Measurements from ENCODE around the genes ARMC7, JPT1 and GRB2.

- PRO-cap, 2 experiments: peak in 2 of 2 experiments; most common plus-strand start chr17:74532442 (in 2)
Observed at GRCh38 chr17:74532057-74532766, 937 bp upstream of the CD300LB start.

- PRO-cap, 2 experiments: no peak in any of the 2 experiments
Observed at GRCh38 chr17:74641392-74641891, 17.9 kb upstream of the CD300E start.

DNA sequence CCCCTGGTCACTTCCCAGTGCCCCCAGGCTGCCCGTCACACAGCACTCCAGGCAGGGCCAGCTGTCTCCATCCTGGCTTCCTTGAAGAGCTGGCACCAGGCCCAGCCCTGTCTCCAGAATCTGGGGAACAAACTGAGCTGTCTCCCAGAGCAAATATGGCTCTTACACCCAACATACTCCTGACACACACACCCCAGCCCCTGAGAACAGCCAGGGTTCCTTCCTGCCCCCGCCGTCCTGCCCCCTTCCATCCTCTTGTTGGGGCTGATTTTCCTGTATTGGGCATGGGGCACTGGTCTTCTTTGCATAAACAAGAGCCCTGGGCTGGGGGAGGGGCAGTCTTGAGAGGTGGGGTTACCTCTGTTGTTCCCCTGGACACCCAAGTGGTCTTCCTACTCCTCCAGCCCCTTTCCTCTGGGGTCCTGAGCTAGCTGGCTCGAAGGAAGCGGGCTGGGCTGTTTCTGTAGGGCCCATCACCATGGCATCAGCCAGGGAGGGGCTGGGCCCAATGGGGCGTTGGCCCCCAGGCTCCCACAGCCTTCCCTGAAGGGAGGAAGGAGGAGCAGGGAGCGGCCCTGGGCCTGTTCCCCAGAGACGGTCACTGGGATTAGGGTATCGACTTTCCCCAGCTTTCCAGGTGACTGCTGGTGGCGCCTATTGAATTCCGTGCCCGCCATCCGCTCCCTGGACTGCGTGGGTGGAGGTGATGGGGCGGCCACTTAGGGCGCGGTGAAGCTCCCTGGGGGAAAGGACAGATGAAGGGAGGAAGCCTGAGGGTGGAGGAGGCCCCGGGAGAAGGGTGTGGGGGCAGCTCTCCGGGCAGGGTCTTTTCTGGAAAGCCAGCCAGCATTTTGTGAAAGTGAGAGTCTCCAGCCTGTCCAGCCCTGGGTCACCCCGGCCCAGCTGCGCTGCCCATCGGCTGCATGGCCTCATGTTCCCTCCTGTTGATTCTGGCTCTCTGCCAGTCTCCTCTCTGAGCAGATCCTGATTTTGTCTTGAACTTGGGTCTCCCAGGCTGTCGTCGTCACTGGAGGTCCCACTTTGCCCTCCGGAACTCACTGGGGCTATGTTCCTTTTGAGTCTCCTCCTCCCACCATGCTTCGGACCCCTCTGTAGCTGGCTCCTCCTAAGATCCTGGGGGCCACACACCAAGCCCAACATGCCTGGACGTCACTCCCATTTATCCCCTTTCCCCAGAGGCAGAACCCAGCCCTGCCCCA is 9.5 kb downstream of the NHERF1 start:
- PRO-cap, 2 experiments: no peak in any of the 2 experiments

DNA sequence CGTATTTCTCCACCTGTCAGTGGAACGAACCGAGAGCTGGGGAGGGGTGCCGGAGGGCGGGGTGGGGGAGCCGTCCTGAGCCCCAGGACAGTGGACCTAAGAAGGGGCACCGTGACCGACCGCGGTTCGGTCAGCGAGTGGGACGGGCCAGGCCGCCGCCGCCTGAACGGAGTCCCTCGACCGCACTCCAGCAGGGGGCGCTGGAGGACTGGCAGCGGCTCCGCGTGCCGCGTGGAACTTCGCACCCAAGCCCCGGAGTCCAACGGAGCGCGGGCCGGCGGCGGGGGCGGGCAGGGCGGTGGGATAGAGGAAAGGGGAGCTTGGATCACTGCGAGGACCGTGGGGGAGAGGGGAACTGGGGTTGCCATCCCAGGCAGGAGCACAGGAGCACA is 440 bp upstream of the USH1G start:
- PRO-cap, 2 experiments: no peak in any of the 2 experiments

DNA sequence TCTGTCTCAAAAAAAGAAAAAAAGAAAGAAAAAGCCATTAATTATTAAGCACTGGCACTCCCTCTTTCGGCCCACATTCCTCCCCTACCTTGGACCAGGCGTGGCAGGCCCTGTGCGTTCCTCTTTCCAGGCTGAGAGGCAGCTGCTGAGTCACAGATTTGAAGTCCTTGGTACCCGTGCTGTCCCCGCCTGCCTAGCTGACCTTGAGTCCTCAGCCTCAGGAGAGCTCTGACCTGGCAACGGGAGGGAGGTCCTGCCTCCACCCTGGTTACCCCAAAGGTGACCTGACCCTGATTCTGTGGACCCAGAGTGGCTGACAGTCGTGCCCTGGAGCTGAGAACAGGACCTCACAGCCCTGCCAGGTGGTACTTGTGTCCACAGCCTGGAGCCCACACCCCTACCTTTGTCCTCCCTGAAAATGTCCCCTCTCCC is 4.3 kb downstream of the CDR2L start:
- PRO-cap, 2 experiments: no peak in any of the 2 experiments

GRCh38 chr17:75078510-75079312 is 9.0 kb upstream of the SLC16A5 start:
- PRO-cap, 2 experiments: peak in 2 of 2 experiments; most common plus-strand start chr17:75078681 (in 1); most common minus-strand start chr17:75078581 (in 1)

- PRO-cap, 2 experiments: no peak in any of the 2 experiments
Observed at GRCh38 chr17:75084216-75084634, 3.5 kb upstream of the SLC16A5 start.

GRCh38 chr17:75094604-75095509 is 7.1 kb downstream of the SLC16A5 start:
- PRO-cap, 2 experiments: no peak in any of the 2 experiments

- PRO-cap, 2 experiments: peak in 2 of 2 experiments; most common plus-strand start chr17:75109971 (in 1); most common minus-strand start chr17:75109855 (in 1)
Observed at GRCh38 chr17:75109734-75110625, at the start of gene ARMC7. Gene ARMC7 (plus strand): TSS chr17:75109969.

GRCh38 chr17:75154026-75155012 is at the start of gene JPT1:
Gene JPT1 (minus strand): TSS chr17:75154512.
- PRO-cap, 2 experiments: peak in 2 of 2 experiments; most common plus-strand start chr17:75154807 (in 2); most common minus-strand start chr17:75154512 (in 2)

GRCh38 chr17:75242690-75243333 is 18.6 kb downstream of the GGA3 start:
- PRO-cap, 2 experiments: no peak in any of the 2 experiments

GRCh38 chr17:75252358-75253327 is 8.8 kb downstream of the GGA3 start:
- PRO-cap, 2 experiments: no peak in any of the 2 experiments

GRCh38 chr17:75273023-75273838 is 2.2 kb upstream of the MIF4GD start:
- PRO-cap, 2 experiments: no peak in any of the 2 experiments

- PRO-cap, 2 experiments: no peak in any of the 2 experiments
Observed at GRCh38 chr17:75341453-75341859, 52.2 kb upstream of the SLC25A19 start.

DNA sequence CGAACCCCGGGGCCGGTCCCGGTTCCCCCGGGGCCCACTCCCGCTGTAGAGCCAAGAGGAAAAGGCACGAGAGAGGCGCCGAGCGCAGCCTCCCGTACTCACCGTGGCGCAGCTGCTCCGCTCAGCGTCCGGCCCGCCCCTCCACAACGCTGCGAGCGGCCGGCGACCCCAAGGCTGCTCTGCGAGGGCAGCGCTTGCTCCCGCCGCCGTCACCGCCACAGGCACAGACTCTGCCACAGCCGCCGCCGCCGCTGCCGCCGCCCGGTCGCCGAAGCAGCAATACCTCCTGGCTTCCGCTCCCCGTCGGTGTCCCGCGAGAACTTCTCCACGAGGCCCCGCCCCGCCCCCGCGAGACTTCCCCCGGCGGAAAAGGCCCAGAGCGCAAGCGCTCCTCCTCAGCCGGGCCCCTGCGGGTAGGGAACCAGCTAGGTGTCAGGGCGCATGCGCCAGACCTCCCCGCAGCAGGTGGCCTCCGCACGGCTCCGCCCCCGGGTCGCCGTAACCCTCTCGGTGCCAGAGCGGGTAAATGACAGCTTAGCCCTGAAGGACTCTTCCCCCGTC is at the start of gene GRB2:
Gene GRB2 (minus strand): TSS at position 292 of the 561 bp plus-strand sequence.
- PRO-cap, 2 experiments: peak in 2 of 2 experiments; most common minus-strand start position 114 of the sequence (in 1)

DNA sequence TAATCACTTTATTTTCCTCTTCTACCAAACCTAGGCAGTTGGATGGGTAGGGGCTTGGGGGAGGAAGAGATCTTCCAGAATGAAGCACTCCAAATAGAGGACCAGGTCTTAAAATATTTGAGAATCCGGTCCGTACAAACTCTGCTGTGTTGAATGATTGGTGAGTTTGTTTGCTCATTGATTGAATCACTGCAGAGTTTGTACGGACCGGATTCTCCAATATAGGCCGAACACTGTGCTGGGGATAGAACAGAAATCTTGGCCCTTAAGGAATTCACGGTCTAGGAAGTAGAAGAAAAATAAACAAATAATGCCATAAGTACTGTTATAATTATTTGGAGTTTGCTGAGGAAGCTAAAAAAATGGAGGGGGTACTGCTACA is 461 bp upstream of the GRB2 start:
- PRO-cap, 2 experiments: no peak in any of the 2 experiments

GRCh38 chr17:75428755-75429330 is 23.4 kb upstream of the GRB2 start:
- PRO-cap, 2 experiments: peak in 1 of 2 experiments; most common plus-strand start chr17:75429028 (in 1)

DNA sequence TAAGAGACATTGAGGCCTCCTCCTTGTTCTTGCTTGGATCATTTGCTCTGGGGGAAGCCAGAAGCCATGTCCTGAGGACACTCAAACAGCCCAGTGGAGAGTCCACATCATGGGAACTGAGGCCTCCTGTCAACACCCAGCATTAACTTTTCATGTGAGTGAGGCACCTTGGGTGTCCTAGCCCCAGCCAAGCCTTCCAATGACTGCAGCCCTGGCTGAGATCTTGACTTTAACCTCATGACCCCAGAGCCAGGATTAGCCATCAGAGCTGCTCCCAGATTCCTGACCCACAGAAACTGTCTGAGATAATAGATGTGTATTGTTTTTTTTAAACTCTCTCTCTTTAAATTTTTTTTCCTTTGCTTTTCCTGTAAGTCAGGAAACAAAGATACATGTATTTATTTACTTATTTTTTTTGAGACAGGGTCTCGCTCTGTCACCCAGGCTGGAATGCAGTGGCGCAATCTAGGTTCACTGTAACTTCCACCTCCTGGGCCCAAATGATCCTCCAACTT is 14.3 kb upstream of the TMEM94 start:
- PRO-cap, 2 experiments: no peak in any of the 2 experiments

DNA sequence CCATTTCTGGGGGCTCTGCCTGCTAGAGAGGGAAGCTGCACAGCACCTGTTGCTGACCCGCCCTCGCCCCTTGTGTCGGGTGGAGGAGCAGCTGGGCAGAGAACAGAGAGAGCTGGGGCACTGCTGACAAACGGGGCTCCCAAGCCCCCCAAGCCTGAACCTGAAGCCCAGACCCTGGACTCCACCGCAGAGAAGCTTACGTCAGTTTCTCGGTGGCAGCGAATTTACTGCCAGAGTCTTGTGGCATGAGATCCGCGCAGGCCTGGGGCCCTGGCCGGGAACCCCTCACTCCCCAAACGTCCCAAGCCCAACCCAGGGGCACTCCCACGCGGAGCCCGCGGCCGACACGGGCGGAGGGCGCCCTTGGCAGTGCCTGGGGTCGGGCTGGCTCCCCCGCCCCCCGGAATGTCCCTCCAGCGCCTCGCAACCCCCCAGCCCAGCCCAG is 564 bp downstream of the CASKIN2 start:
- PRO-cap, 2 experiments: no peak in any of the 2 experiments

DNA sequence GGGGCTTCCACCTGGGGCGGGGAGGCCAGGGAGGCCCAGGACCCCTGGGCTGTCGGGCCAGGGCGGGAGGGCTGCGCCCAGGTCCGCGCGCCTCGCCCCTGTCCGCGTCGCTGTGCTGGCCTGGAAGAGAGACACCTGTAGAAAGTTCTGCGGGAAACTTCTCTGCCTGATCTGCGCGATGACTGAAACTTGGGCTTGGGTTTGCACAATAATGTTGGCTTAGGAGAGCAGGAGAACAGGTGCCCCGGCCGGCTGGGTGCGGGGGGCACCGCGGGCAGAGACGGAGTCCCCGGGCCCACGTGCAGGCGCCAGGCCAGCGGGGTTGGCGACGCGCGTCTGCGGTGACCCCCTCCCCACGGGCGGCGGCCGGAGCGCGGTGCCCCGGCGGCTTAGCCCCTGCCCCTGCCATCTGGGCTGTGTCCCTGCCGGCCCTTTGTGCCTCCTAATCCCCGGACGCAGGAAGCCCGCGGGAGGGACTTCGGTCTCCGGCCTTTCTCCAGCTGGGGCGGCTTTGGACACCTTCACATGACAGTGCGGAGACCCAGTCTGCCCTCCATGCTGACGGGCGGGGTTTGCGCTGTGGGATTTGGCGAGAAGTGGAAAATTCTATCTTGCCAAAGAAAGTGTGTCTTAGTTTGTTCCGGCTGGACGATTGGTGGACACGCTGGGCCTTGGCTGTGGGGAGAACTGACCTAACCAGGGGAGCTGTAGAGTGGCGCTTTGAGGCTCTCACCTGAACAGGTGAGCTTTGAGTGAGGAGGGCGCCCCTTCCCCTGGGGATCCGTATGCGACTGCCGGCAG is 571 bp downstream of the LLGL2 start:
- PRO-cap, 2 experiments: peak in 2 of 2 experiments; most common minus-strand start position 689 of the sequence (in 2)